ENCODE measurements around a stretch of chr17.

DNA sequence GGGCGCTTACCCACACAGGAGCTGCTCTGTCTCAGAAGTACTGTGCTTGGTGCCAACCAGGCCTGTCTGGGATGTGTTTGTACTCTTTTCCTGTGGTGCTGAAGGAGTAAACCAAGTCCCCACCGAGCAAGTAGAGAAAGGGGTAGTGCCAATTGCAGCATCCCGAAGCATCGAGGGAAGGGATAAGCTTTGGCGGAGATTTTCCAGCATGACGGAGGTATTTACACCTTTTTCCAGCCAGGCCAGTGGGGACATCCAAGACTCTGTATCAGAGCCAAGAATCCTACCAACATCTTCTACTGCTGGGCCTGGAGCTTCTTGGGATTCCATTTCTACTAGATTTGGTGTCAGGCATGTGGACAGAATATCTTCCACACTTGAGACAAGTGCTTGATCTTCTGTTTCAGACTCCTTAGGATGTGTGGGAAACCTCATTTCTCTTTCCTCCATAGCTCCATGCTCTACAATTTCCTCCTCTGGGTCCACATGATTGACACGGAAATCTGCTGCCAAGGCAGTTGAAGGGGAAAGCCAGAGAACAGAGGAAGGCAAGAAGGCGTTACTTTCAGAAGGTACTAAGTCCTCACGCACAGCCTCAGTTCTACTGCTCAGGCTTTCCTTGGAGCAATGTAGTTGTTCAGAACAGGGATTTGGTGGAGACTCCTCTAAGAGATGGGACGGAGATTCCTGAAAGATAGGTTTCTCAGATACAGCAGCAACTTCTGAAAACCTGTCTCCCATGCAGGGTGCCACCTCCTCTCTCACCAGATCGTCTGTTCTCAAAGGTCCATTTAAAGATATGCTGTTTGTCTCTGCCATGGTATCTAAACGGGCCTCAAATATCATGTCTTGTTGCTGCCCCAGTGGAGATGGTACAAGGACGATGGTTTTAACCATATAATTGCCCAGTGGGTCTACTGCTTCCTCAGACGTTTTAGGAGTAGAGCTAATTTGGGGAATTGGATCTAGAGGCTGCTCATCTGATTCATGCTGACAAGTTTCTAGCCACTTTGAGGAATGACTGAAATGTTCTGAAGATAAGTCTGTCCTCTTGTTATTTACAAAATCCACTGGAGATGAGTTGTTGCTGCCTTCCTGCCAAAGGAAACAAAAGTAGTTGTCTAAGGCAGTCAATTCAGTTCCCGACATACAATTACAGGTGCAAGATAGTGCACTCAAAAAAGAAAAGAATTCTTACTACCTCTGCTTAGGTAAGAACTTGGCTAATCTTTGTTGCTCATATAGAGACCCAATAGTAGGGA is 6.4 kb downstream of the SPAG5 start:
- PRO-cap = no peak

- PRO-cap = no peak
These were observed 1.2 kb downstream of the BLTP2 start for GRCh38 chr17:28643608-28644246.

DNA sequence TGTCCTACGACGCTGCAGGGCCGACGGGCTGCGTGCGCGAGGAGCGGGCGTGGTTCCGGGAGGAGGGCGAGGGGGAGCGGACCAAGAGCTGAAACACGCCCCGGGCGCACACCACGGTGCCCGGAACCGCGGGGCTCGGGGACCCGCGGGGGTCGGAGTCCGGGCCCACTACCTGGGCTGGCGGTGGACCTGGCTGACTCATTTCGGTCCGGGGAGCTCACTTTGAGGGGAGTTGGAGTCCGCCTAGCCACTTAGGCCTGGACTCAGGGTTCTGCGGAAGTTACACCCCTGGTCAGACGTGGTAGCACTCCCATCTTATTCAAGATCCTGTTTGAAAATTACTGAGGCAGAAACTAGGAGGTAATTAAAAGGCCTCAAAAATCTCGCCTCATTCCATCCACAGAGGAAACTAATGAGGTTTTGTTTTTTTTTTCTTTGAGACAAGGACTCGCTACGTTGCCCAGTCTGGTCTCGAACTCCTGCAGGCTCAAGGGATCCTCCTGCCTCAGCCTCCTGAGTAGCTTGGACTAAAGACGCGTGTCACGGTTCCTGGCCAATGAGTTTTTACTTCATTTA is 383 bp upstream of the BLTP2 start:
- PRO-cap = bidirectional peak, plus-strand start at position 60 of the sequence, minus-strand start outside the sequence

- PRO-cap = no peak
These were observed 15.7 kb downstream of the SUPT6H start for GRCh38 chr17:28677414-28678394.

GRCh38 chr17:28678395-28679161 is 16.6 kb downstream of the SUPT6H start:
- PRO-cap = no peak

- PRO-cap = no peak
These were observed 12.1 kb downstream of the PROCA1 start for GRCh38 chr17:28699588-28700038.

DNA sequence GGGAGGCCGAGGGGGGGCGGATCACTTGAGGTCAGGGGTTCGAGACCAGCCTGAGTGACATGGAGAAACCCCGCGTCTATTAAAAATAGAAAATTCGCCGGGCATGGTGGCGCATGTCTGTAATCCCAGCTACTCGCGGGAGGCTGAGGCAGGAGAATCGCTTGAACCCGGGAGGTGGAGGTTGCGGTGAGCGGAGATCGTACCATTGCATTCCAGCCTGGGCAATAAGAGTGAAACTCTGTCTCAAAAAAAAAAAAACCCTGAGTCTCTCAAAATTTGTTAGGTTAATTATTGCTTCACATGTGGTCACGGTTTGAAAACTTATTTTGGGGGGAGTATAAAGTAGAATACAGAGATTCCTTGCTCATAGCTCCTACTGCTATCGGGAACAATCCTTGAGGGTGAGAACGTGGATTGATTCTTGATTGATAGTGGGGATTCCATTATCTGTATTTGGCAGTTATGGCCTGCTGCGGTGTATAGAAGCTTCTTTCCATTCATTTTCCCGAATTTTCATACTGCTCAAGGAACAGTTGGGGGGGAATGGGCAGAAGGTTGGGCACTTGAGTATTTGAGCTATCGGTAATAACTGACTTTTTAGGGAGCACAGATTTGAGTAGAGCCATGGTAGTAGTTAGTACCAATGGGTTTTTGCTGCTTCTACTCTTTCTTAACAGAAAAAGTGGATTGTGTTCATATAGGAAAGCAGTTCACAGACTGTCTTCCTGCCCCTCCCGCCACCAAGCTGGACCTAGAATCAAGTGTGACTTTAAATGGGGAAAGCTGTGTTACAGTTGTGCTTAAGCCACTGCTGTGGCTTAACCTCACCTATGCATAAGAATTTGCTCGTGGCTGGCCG is 1.6 kb downstream of the RPL23A start:
- PRO-cap = no peak

- PRO-cap = no peak
These were observed 6.0 kb upstream of the DHRS13 start for GRCh38 chr17:28908793-28909428.

GRCh38 chr17:28912447-28913375 is 9.8 kb upstream of the DHRS13 start:
- PRO-cap = no peak

DNA sequence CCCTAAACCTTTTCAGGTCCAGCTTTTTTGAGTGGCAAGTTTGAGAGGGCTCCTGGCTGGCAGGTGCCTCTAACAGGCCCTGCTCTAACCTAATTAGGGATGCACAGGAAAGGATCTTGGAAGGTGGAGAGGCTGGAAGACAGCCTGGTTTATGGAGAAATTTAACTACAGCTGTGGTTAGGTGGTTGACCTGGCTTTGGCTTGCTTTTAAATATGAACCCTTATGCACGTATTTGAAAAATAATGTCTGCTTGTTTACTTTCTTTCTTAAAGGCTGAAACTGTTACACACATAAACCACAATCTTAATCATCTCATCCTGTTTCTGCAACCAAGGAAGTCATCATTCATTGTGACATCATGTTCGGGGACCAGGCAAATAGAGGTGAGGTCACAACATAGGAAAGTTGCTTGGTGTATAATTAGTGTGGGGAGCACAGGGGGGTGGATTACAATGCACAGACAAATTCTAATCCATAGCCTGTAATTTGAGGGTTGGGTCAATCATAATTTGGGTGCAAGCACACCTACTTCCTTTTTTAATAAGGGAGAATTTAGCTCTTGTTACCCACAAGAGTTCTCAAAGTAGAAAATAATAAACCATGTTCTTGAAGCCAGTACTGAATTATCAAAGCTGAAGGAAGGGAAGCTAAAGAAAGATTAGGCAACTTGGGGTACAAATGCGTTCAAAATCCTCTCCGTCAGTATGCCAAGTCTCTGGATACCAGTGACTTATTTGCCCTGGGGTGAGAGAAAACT is 23.2 kb upstream of the DHRS13 start:
- PRO-cap = no peak

DNA sequence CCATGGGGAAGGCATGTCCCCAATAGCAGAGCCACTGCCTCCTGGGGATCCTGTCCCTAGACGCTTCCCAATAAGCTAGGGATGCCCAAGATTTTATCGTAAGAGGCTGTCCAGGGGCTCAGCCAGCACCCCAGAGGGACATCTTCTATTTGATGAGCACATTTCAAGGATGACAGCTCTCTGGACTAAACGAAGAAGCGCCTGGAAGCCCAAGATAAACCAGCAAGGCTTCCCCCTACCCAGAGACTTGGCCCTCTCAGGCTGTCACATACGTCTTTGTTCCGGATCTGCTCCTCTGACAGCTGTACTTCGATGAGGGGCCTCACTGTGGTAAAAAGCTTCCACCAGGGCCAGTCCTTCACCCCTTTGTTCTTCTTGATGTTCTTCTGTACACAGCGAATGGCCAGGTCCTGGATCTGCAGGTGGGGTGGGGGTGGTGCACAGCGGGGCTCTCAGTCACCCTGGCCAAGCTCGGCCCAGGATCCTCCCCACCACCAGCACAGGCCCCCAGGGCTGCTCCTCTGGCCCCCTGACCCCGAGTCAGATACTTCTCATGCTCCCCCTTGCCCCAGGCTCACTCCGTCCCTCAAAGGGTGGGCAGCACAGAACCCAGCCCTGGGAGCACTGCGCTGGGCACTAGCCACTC is 55.7 kb downstream of the PIPOX start:
- PRO-cap = no peak

- PRO-cap = no peak
These were observed 31.6 kb downstream of the MYO18A start for GRCh38 chr17:29148197-29149498.

GRCh38 chr17:29212533-29213279 is 32.5 kb upstream of the MYO18A start:
- PRO-cap = no peak

DNA sequence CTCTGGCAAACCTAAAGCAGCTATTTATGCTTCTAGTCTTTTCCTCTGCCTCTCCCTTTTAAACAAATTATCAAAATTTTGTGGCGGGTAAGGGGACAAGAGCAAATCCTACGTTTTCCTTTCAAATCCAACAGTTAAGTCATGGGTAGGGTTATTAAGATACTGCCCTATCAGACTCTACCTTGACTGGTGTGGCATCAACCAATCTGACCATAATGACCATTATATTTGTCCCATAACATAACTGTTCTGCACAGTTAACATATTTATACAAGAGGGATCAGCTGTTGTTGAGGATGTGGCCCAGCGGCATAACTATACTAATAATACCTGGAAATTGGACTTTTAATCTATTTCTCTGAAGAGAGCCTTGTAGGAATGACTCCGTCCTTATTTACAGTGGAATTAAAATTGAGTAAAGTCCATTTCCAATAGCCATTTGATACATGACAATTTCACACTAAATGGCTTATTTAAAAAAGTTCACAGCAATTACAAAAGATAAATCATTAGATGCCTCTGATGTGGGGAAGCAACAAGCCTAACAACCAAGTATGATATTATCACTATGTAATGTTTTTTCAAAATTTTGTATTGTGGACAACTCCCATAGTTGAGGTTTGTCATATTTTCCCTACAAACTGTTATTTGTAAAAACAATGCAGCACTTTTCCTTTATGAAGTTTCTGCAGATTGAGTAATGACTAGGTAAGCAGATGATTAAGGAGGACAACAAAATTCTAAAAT is 13.6 kb downstream of the CRYBA1 start:
- PRO-cap = no peak

- PRO-cap = no peak
These were observed 20.2 kb upstream of the TAOK1 start for GRCh38 chr17:29369962-29370405.

DNA sequence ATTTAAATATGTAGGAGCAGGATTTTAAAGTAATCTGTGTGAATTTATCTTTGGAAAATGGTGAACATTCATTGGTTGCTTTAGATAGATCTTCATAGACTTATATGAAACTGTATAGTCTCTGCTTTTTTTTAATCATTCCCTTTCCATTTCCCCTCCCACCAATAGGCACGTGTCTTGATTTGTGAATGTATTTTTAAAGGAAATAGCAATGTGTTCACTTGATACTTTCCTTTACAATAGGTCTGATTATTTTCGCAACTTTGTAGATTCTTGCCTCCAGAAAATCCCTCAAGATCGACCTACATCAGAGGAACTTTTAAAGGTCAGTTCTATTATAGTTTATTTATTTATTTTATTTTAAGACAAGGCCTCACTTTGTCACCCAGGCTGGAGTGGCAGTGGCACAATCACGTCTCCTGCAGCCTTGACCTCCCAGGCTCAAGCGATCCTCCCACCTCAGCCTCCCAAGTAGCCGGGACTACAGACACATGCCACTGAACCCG is 75.2 kb downstream of the ABHD15 start:
- PRO-cap = no peak

DNA sequence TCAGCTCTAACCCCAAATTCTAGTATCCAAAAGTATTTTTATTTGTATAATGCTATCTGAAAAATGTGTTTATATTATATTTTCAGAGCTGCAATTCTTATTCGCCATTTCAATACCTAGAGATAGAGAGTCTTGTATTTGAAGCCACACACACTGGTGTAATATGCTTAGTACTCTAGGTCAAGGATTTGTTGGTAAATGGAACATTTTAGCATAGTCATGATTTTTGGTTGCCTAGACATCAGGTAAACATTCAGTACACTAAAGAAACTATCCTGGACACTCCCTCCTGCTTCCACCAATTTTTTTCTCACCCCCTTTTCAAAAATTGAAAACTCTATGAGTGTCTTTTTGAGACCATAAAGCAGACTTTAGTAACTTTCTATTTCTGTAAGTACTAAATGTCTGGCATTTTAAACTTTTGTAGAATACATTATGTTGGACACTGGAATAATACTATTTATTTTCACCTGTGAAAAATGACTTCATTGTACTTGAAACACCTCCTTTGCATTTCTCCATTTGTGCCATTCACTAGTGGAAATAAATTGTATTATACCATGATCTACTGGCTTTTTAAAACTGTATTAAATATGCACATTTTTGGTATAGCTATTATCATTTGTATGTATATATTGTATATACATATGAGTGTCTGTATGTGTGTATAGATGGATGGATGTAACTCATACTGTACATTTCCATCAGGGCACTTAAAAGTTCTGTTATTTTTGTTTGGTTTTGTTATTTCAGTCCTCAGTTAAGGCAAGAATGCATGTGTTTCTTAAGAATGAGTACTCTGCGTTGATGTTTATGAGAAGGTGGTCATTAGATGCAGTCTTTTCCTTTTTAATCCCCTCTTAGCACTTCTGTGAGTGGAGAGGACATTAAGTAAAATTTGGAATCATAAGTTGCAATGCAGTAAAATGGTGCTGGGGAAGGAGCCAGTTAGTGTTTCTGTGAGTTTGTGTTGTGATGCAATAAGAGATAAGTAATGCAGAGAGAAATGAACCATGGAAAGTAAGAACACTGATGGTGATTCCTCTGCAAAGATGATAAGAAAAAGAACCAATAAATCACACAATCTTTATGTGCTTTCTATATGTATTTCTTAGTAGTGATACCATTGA is 20.4 kb downstream of the ABHD15 start:
- PRO-cap = no peak

GRCh38 chr17:29561853-29563033 is 4.6 kb downstream of the ABHD15 start:
- PRO-cap = no peak

GRCh38 chr17:29565698-29566464 is 956 bp downstream of the ABHD15 start:
- PRO-cap = no peak

DNA sequence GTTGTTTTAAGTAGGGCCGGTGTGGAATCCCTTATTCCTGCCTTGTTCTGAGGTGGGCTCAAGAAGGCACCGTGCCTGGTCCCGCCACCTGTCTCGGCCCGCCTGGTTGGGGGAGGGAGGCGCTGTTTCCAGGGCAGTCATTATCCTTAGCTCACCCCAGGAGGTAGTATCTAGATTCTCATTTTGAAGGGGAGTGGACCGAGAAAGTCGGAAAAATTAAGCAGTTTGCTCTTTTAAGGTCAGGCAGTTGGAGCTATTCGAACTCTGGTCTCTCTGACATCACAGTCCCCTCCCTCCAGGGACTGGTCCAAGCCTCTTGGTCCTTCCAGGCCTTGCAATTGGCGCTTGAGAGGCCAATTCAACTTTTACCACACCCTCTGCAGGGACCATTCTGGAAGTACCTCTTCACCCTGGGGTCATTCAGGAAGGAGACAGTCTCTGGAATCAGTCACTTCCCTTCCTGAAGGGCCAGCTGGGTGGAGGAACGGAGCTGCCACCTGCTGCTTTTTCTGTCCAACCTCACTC is 830 bp upstream of the ANKRD13B start:
- PRO-cap = no peak